ENCODE measurements around the gene CLSTN2.

DNA sequence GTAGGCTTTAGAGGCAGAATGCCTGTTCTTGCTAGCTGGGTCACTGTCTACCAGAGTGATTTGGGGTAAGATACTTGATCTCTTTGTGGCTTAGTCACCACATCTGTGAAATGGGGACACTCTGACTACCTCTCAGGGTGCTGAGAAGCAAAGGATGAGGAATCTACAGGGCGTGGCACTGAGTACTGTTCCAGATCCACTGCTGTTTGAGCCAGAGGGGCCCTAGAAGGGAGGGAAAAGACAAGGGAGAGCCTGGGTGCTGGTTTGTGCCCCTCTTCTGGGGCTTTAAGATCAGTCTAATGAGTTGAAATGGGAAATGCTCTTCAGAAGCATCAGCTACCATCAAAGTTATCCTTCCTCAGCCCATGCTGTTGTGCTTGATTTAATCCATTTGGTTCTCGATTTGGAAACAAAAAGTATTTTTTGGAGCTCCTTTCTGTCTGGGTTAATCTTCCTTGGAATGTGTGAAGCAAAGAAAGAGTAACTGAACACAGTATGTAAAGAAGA is 2.6 kb upstream of the RBP1 start:
- RRBS = no CpG with 5 or more reads among the region's 2 CpGs

DNA sequence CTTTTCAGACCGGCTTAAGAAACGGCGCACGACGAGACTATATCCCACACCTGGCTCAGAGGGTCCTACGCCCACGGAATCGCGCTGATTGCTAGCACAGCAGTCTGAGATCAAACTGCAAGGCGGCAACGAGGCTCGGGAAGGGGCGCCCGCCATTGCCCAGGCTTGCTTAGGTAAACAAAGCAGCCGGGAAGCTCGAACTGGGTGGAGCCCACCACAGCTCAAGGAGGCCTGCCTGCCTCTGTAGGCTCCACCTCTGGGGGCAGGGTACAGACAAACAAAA is 51.6 kb upstream of the RBP1 start:
- RRBS = no CpG with 5 or more reads among the region's 16 CpGs

DNA sequence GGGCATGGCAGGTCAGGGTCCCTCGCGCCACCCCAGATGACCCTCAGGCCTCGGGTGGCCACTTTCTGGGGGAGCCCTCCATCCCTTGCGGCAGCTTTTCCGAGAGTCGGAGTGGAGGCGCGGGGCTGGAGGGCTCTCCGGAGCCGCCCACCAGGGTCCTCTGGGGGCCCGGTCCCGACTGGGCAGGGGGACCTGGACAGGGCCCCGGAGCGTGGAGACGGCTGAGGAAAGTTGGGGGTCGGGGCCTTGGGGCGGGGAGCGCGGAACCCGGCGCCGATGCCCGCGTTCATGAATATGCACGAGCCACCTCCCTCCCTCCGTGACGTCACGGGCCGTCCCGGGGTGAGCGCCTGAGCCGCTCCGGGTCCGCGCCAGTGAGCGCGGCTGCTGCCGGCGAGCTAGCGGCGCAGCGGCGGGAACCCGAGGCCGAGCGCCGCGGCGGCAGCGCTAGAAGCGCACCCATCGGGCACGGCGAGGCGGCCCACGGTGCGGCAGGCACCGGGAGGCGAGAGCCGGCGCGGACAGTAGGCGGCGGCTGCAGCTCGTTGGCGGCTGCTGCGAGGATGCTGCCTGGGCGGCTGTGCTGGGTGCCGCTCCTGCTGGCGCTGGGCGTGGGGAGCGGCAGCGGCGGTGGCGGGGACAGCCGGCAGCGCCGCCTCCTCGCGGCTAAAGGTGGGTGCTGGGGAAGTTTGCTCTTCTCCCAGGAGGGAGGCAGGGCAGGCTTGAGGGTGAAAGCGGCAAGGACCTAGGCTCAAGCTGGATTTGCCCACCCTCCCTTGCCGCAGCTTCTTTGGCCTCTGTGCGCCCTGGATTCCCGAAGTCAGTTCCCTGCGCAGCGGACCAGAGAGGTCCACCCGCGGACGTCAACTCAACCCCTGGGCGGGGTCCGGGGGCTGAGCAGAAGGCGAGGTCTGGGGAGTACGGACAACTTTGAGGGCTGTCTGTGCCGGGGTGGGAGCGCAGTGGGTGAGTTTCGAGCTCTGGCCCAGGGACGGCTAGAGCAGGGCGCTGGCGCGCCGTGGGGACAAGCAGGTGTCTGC is at the start of gene CLSTN2:
CLSTN2 (plus strand) TSS at position 374 of the 1,040 bp plus-strand sequence.
- RRBS = 86% methylated on average over 23 of the region's 101 CpGs

DNA sequence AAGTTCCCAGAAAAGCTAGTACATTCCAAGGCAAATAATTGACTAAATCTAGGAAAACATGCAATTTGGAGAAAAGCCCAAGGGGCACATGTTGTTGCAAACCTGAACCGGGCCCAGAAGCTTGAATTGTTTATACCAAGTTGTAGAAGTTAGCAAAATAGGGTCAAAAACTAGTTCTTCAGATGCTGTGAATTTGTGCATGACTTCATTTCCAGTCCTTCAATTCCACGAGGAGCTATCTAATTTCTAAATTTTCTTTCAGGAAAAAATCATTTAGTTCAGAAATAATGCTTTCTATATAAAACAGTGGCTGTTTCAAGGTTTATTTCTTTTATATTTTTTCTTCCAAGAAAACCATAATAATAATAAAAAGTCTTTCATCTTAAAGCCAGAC is 31.1 kb downstream of the TRIM42 start:
- RRBS = no CpG with 5 or more reads among the region's 2 CpGs

GRCh38 chr3:140941167-140941754 is 375 bp upstream of the SLC25A36 start:
- RRBS = no CpG with 5 or more reads among the region's 28 CpGs

DNA sequence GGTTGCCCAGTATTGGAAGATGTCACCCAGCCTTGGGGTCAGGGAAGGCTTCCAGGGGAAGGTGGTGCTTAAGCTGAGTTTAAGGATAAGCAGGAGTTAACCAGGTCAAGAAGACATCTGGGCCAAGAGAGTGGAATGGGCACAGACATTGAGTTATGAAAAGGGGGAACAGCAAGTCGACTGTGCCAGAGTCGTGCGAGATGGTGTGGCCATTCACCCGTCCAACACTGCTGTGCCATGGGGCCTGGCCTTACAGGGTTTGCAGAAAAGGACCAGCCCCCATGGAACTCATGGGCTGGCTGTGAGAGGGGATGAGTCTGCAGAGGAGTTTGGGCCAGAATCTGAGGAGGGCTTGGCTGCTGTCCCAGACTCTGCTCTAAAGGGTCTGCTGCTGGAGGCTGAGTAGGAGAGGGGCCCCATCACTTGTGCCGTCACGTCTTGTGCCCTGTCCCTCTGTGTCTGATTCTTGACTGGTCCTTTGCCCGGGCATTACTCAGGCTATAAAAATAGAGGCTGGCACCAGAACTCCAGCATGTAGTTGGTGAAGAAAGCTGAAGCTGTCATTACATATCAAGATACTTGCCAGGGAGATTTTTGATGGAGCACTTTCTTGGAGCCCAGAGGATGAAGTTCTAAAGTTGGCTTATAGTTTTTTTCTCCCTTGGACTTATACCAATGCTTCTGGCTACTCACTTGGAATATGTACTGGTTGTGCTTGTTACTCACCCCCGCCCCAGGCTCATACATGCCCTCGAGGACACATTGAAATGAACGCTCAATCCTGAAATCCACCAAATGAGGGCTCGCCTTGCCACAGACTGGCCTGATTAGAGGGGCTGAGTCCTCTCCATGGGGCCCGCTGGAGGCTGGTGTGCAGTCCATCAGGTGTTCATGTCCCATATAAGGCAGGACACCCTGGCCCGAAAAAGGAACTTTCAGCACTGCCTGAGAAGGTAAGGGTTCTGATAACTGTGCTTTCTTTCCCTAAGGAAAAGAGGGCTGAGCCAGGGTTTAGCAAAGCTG is 10.2 kb downstream of the PXYLP1 start:
- RRBS = no CpG with 5 or more reads among the region's 13 CpGs

GRCh38 chr3:141274809-141275472 is 43.3 kb downstream of the PXYLP1 start:
- RRBS = no CpG with 5 or more reads among the region's 5 CpGs

GRCh38 chr3:141294775-141295229 is 63.2 kb downstream of the PXYLP1 start:
- RRBS = no CpG with 5 or more reads among the region's 2 CpGs

DNA sequence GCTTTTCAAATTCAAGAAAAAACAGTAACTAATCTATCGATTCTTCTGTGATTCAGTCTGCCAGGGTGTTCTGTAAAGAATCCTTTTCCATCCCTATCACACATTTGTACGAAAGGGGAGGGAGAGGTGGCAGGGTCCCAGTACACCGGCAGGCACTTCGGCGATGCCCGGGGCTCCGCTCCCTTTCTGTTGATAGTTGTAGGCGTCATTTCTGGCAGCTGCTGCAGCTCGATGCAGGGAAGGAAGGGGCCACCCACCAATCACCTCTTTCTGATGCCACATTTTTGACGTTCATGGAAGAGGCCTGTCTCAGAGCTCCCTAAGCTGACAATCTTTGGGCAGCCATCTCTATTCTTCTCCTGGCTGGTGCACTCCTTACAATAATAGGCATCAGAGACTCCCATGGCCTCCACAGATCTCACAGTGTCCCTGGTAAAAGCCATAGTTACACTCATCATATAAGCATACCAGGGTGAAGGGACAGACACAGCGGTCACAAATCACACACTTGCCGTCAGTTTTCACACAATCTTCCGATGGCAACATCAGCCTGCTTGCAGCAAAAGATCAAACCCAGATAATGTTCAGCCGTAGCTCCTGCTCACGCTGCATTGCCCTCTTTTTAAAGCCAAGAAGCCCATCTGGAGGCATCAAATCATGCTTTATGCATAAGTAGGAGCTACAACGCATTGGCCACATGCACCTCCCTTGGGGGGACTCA is 60.8 kb upstream of the ZBTB38 start:
- RRBS = no CpG with 5 or more reads among the region's 16 CpGs

DNA sequence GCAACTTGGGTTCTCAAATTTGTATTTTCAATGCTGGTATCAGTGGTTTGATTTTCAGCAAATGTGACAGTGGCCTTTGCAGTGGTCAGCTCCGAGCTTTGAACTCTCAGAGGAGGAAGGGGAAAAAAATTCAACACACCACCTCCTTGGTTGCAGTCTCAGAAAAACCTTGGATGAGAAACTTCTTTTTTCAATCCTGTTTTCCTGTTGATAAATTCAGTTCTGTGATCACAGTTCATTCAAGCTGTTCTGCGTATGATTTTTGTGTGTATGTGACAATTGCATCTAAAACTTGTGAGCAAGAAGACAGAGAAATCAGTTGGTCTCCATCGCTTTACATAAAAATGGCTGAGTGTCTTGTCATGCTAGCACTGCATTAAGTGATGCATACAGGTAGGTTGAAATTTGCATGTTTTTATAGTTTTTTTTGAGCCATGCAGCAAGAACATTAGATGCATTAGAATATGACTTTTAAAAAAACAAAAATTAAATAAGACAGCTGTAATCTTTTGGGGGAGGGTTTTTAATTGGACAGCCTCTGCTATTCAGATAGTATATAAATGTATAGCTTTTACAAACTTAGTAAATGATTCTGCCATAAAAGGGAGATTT is 19.3 kb downstream of the ZBTB38 start:
- RRBS = no CpG with 5 or more reads among the region's 3 CpGs

GRCh38 chr3:141412056-141412725 is 43.9 kb downstream of the ZBTB38 start:
- RRBS = no CpG with 5 or more reads among the region's 7 CpGs

DNA sequence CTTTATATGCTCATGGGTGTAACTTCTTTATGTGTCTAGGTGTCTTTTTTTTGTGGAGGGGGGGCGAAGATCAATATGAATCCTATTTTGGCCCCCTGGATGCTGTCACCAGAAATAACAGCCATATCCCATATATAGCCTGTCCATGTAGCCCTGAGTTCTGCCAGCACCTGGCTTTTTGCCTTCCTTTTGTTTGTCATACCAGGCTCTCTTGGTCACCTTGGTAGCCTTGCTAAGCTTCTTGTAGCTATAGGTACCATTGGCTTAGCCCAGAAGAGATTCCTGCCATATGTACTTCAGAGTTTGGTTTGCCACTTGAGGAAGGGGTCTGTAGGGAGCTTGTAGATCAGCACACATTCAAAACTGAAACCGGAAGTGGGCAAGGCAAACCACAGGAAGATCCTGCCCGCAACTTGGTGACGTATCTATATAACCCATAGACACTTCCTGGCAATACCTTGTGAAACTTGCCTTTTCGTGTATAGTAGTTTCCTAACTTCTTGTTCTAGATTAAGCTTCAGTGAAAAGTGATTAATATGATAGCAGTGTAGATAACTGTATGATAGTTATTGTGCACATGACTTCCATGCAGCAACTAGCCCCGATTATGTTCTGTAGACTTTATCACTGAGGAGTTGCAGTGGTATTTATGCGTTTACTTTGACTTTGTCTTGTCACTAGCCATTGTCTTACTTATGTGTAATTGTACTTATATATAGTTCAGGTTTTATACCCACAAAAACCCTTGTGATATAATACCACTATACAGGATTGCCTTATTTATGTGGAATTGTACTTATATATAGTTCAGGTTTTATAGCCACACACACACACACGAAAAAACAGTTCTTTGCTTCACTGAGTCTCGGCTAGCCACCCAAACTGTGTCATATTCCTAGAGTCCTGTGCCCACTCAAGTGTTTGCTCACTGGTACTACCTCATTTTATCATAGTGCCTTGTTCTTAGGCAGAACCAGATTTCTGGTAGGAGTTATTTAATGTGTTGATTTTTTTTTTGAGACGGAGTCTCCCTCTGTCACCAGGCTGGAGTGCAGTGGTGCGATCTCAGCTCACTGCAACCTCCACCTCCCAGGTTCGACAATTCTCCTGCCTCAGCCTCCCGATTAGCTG is 12.1 kb downstream of the RASA2 start:
- RRBS = no CpG with 5 or more reads among the region's 13 CpGs

- RRBS = no CpG with 5 or more reads among the region's 5 CpGs
These were observed 18.5 kb downstream of the RASA2 start for GRCh38 chr3:141505107-141505900.

- RRBS = no CpG with 5 or more reads among the region's 5 CpGs
These were observed 33.8 kb downstream of the RASA2 start for GRCh38 chr3:141520394-141521257.

GRCh38 chr3:141661311-141661931 is 76.7 kb upstream of the RNF7 start:
- RRBS = no CpG with 5 or more reads among the region's 9 CpGs

DNA sequence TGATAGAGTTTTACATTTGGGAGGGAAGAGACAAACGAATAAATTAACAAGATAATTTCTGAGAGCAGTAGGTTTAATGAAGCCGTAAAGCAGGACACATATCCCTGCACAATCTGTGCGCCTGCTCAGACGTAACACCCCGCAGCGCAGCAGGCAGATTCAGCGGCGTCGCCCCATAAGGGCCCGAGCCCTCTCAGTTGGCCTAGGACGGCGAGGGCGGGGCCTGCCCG is 261 bp upstream of the RNF7 start:
- RRBS = no CpG with 5 or more reads among the region's 14 CpGs

- RRBS = no CpG with 5 or more reads among the region's 2 CpGs
These were observed 18.0 kb upstream of the ATP1B3 start for GRCh38 chr3:141858353-141858941.

DNA sequence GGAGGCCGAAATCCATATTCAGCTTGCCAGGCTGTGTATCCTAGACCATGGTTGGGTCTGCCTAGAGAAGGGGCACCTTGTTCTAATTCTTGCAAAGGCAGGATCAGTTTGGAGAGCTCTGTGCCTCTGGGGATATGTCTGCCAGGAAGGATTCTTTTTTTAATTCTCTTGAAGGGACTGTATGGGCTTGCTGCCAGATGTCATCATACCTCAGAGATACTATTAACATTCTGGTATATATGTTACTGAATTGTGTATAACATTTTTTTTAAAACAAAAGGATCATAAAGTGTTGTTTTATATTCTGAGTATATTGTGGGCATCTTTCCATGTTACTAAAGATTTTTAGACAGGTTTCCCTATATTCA is 2.4 kb downstream of the ATP1B3 start:
- RRBS = no CpG with 5 or more reads among the region's 1 CpG

GRCh38 chr3:141896266-141897225 is 20.1 kb downstream of the ATP1B3 start:
- RRBS = no CpG with 5 or more reads among the region's 2 CpGs

- RRBS = no CpG with 5 or more reads among the region's 6 CpGs
These were observed 121.9 kb downstream of the TFDP2 start for GRCh38 chr3:142027054-142028202.

Data from HCT116 (cell line).